GM19239 (cell line): ENCODE measurements around the genes OR6X1, OR8B8, NRGN, VSIG2, MSANTD2 and ROBO4.

DNA sequence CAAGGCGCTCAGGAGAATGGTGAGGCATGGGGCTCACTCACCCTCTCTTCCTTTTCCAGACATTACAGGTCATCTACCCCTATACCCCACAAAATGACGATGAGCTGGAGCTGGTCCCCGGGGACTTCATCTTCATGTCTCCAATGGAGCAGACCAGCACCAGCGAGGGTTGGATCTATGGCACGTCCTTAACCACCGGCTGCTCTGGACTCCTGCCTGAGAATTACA, 49.3 kb upstream of the CRTAM start:
- RRBS: 87% methylated on average over 4 of the region's 6 CpGs

DNA sequence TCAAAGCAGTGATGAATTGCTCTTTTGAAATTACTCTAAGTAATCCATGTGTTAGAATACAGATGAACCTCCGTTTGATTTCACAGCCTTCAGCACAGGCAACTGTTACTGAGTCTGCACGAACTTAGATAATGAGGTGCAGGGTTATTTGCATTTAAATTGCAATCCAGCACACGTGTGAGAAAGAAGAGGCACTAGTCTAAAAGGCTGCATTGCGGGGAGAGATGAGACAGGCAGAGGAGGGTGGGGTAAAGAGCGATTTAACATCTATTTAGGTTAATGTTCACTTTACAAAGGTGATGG, 24.9 kb upstream of the CRTAM start:
- RRBS: no CpG with 5 or more reads among the region's 5 CpGs

DNA sequence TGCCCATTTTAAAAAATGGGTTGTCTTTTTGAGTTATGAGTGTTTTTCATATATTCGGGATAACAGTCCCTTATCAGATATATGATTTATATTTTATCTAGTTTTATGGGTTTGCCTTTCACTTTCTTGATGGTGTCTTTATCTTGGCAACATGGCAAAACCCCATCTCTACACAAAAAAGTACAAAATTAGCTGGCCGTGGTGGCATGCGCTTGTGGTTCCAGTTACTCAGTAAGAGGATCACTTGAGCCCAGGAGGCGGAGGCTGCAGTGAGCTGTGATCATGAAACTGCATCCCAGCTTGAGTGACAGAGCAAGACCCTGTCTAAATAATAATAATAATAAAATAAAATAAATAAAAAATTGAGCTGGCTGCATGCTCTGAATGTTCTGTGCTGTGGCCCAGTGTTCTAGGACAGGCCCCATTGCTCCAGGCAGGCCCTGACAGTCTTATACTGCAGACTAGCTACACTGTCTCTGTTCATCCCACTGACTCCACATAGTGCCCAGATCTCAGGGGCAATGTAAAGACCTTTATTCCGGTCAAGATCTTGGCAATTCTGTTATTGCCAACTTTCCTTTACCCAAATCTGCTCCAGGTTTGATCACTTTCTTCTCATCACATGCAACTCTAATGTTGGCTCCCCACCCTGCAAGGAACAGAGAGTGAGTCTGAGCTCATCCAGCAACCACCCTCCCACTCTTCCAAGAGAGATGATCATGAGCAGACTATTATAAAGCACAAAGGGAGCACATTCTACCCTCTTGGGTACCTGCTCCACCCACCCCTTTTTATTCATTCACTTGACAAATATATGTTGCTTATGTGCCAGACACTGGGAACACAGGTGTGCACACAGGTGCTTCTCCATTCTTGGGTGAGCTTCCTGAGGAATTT, 8.8 kb downstream of the HSPA8 start:
- RRBS: no CpG with 5 or more reads among the region's 5 CpGs

DNA sequence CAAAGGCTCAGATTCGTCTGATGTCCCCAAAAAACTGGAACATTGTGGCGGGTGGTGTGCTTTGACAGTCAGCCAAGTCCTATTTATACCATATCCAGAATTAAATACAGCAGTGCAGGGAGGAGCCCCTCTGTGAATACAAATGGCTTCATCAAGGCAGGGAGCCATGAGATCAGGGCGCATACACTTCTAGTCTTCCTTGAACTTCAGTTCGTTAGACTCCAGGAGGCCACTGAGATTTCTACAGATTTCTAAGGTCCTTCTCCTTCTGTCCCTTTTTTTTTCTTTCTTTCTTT, 41.4 kb upstream of the HSPA8 start:
- RRBS: no CpG with 5 or more reads among the region's 4 CpGs

DNA sequence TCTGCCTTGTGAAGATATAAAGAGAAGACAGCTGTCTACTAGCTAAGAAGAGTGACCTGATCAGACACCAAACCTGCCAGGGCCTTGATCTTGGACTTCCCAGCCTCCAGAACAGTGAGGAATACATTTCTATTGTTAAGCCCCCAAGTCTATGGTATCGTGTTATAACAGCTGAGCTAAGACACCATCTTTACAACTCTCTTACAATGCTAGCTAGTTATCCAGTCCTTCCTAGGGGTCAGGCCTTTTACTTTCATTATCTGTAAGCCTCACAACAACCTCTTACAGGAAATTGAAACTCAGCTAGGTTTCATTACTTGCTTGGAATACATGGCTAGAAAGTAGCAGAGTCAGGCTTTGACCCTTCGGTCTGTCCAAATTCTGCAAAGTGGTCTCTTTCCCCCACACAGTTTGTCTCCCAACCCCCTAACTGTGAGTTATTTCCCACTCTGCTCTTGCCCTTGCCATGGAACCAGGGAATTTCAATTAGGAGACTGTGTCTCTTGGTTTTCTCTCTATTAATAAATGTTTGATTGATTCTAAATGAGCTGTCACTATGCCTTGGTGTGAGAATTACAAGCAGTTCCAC, 38.3 kb upstream of the CLMP start:
- RRBS: no CpG with 5 or more reads among the region's 2 CpGs

DNA sequence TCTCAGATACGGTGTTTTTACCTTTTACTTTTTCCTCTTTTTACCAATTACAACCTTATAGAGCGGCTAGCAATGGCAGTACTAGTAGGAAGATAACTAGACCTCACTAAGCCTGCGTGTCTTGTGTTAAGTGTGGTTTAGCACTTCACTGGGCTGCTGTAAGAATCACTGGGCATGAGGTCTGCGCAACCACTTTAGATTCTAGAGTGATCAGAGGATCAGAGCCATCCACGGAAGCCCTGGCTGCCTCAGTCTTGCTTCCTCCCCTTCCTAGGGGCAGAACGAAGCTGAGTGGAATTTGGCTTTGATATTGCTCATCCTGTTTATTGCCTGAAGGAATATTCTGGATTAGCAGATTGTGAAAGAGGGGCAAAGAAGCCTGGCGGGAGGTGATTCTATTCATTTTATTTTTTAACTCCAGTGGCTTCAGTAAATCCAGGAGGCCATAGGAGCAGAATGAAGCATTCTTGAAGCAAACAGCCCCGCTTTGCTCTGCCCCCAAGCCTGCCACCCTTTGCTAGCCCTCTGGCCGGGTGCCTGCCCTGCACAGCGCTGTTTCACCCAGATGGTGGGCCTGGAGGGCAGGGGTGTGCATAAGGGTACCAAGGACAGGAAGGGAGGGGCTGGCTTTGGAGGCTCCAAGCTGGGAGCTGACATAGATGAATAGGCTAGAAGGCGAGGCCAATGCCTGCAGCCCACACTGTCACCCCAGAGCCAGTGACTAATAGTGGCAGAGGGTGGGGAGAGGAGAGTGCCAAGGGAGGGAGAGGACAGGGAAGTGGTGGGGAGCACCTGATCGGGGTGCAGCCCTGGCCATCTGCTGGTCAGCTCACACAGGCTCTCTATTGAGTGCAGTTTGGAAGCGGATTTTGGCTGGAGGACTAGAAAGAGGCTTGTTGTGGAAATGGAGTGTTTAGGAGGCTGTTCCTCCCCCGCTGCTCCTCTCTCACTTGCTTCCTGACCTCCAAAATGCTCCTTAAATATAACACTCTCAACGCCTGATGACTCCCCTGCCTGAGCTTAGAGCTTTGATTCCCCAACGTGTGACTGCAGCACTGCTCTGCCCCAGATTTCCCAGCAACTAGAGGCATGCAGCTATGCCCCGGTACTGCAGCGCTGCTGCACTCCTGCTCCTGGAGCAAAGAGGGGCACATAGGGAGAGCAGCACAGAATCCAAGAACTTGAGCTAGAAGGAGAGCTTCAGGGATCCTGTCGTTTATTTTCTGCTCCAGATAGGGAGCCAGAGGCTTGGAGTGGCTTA, 88.9 kb downstream of the GRAMD1B start:
- RRBS: no CpG with 5 or more reads among the region's 19 CpGs

DNA sequence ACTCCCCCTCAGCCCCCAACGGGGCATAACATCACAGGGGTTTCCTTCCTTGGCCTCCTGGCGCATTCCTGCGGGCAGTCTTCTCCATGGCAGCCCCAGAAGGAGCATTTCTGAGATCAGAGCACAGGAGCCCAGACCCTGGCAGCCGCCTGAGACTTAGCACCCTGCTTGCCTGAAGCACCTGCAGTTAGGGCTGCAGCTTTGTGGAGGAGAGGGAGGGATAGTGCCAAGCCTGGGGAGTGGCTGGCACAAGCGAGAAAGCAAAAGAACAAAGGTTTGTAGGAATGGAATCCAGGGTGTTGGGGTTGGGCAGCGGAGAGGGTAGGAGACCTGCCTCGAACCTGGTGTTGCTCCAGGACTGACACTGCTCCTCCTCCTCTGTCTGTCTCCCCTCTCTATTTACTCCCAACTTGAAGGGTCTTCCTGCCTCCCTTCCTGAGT, 66.9 kb downstream of the SCN3B start:
- RRBS: no CpG with 5 or more reads among the region's 7 CpGs

- RRBS: no CpG with 5 or more reads among the region's 2 CpGs
These were observed at the start of gene OR6X1 for GRCh38 chr11:123754337-123754789. Gene OR6X1, minus strand, starts transcription at chr11:123754518.

GRCh38 chr11:124240772-124240978, 220 bp upstream of the OR8G1 start:
- RRBS: no CpG with 5 or more reads among the region's 1 CpG

GRCh38 chr11:124445433-124445865, at the start of gene OR8B8:
Gene OR8B8, minus strand, starts transcription at chr11:124445696.
- RRBS: no CpG with 5 or more reads among the region's 3 CpGs

- RRBS: no CpG with 5 or more reads among the region's 23 CpGs
These were observed 35.9 kb upstream of the OR8B8 start for GRCh38 chr11:124480928-124482205.

DNA sequence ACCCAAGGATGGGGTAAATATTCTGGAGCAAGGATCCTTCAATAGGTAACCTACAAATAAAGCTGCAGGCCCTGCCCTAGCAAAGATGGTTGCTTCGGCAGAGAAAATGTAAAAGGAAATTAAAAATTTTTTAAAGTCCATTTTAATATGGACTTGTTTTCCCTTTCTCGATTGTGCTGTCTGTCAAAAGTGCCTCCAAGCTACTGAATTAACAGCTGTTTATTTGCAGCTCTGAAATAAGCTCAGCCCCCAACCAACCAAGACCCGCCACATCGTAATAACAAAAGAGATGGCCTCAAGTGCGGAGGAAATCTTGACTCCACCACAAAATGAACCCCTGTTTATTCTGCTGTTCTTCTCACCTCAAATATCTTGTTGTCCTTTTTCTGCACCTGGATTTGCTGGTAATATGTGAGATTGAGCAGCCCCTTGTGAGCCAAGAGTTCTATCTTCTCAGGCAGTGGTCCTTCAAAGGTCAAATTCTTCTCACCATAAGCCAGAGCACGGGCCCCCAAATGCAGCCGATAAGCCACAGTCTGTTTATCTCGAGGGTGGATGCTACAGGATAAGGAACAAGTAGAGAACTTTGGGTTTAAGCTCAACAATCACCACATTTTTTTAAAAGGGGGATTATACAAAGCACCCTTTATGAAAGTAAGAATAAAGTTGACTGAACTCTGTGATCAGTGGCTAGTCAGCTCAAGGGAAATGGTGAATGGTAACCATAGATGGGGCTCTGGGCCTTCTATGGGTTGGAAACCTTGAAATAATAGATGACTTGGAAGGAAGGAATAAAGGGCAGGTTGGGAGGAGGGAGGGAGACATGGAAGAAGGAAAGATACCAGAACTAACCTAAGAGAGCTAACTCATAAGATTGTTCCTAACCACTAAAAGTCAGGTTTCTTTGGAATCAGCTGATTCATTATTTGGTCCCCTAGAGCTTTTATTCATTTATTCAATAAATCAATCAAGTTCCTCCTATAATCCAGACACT, 15.8 kb downstream of the TBRG1 start:
- RRBS: no CpG with 5 or more reads among the region's 8 CpGs

DNA sequence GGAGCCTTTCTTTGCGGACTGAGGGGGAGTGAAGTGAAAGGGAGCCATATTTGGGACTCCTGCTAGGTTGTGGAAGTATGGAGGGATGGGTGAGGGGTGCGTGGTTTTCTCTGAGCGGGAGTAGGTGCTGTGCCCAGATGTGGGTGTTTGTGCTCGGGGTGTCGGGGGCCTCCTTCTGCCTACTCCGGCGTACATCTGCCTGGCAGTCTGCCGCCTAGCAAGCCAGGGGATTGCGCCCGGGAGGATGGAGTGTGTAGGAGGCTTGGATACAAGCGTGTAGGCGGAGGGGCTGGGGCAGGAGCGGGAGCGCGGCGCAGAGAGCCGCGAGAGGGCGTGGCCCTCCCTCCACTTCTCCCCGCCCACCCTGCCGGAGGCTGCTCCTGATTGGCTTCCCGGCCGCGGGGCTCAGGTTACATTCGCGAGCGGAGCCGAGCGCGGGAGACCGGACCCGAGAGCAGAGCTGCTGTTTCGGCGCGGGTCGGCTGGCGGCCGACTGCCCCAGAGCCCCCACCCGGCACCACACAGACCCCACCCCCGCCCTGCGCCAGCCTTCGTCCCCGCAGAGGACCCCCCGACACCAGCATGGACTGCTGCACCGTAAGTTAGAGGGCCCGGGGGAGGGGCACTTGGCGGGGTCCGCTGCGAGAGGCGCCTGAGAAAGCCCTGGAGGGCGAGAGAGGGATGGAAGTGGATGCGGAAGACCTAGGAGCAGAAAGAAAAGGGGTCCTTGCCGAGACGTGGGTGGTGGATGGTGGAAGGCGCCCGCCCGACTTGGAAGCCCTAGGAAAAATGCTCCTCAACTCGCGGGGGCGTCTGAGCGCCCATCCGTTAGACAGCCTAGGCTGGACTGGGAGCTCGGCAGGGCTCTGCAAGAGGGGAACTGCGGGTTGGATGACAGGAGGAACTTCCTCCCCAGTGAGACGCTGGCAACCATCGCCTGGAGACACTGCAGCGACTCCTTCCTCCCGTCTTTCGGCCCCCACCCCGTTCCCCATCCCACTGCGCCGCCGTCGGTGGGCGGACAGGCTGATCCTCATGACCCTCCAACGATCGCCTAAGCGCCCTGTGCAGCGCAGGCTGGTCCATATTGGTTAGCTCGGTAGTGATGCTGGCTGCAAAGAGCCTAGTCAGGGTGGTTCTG, at the start of gene NRGN:
NRGN (plus strand) TSS at position 440 of the 1,141 bp plus-strand sequence.
- RRBS: 1% methylated on average over 27 of the region's 80 CpGs

- RRBS: no CpG with 5 or more reads among the region's 18 CpGs
These were observed 3.7 kb downstream of the VSIG2 start for GRCh38 chr11:124748198-124748929.

GRCh38 chr11:124748930-124749920, 2.8 kb downstream of the VSIG2 start:
- RRBS: no CpG with 5 or more reads among the region's 6 CpGs

GRCh38 chr11:124751661-124752594, at the start of gene VSIG2:
Gene VSIG2, minus strand, starts transcription at chr11:124752255.
- RRBS: 80% methylated on average over 18 of the region's 47 CpGs

DNA sequence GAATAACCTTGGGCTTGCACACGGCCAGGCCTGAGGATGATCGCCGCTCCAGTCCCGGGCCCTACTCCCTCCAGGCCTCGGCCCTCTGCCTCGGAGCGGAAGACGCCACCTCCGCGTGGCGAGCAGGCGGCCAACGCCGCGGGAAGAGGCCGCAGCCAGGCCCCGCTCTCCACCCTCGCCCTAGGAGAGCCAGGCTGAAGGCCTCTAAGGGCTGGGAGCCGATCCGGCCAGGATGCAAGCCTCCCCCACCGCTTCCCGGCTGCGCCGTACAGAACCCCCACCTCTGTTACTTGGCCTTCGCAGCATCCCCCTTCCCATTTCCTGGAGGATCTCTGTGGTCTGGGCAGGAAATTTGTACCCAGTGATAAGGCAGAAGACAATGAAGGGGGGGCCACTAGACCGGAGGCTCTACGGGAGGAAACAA, 2.6 kb downstream of the ESAM start:
- RRBS: 4% methylated on average over 2 of the region's 27 CpGs

- RRBS: 1% methylated on average over 27 of the region's 61 CpGs
These were observed 873 bp upstream of the ESAM start for GRCh38 chr11:124762713-124763612.

- RRBS: 1% methylated on average over 32 of the region's 69 CpGs
These were observed at the start of gene MSANTD2 for GRCh38 chr11:124800267-124801420. Gene MSANTD2, minus strand, starts transcription at chr11:124800406.

DNA sequence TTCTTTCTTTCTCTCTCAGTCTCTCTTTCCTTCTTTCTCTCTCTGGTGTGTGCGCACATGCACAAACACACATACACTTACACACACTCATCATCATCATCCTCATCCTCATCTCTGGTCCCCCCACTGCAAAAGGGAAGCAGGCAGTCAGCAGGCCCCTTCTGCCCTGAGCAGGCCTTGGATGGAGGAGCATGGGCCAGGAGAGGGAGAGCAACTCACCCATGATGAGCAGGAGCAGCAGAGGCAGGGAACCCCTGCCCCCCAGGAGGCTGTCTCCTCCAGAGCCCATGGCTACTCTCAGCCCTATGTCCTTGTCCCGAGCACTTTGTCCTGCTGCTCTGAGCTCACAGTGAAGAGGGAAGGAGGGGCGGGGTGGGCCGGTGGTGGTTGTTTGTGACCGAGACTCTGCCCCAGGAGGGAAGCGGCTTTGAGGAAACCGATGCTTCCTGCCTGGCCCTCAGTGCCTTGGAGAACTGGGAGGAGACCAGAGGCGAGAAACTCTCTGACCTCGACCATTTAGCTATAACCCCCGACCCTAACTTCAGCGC, at the start of gene ROBO4:
ROBO4 (minus strand) TSS at position 359 of the 548 bp plus-strand sequence.
- RRBS: no CpG with 5 or more reads among the region's 11 CpGs